SK-N-DZ (cell line): ENCODE results near the genes MIS12, CLEC10A and GABARAP.

RAMPAGE:
- cytosol, long total RNA = start-site peak on the plus strand at chr17:5486527-5486608, 823 and 761 reads in 2 replicates; start-site peak on the plus strand at chr17:5486869-5486920, 227 and 232 reads in 2 replicates
- nucleus, long total RNA = no peak
Observed at GRCh38 chr17:5486253-5487182, at the start of gene MIS12. Gene MIS12, plus strand, starts transcription at chr17:5486566.

DNA sequence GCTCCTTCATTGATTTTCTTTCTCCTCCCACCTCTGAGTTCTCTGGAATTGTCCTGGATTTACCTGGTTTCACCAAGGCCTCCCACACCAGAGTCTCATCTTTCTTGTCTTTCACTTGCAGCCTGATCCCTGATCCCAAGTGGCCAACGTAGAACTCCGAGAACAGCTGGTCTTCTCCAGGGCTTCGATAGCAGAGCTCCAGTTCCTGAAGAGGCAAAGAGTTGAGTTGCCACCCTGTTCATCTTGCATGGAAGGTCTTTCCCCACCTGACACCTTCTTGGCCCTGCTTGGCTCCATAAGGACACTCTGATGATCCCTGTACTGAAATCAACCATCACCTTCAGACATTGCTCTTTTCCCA lies 16.9 kb upstream of the ENSG00000286190 start:
RAMPAGE:
- cytosol, long total RNA = no peak
- nucleus, long total RNA = no peak

GRCh38 chr17:6323456-6324136 lies 111.3 kb downstream of the AIPL1 start:
RAMPAGE:
- cytosol, long total RNA = no peak
- nucleus, long total RNA = no peak

RAMPAGE:
- cytosol, long total RNA = no peak
- nucleus, long total RNA = no peak
Observed at GRCh38 chr17:6325841-6326097, 109.2 kb downstream of the AIPL1 start.

RAMPAGE:
- cytosol, long total RNA = no peak
- nucleus, long total RNA = no peak
Observed at GRCh38 chr17:6476432-6476892, 32.2 kb downstream of the PIMREG start.

GRCh38 chr17:6509404-6509945 lies 46.9 kb downstream of the PITPNM3 start:
RAMPAGE:
- cytosol, long total RNA = no peak
- nucleus, long total RNA = no peak

RAMPAGE:
- cytosol, long total RNA = no peak
- nucleus, long total RNA = no peak
Observed at GRCh38 chr17:6700209-6700797, 12.9 kb downstream of the SLC13A5 start.

GRCh38 chr17:6937081-6937510 lies 58.8 kb upstream of the ALOX12 start:
RAMPAGE:
- cytosol, long total RNA = no peak
- nucleus, long total RNA = no peak

GRCh38 chr17:7011259-7012162 lies 913 bp upstream of the RNASEK start:
RAMPAGE:
- cytosol, long total RNA = no peak
- nucleus, long total RNA = no peak

GRCh38 chr17:7017165-7017579 lies 2.6 kb downstream of the C17orf49 start:
RAMPAGE:
- cytosol, long total RNA = no peak
- nucleus, long total RNA = no peak

RAMPAGE:
- cytosol, long total RNA = no peak
- nucleus, long total RNA = no peak
Observed at GRCh38 chr17:7018939-7019741, 3.7 kb upstream of the BCL6B start.

GRCh38 chr17:7079998-7080581 lies at the start of gene CLEC10A:
Gene CLEC10A, minus strand, starts transcription at chr17:7080251.
RAMPAGE:
- cytosol, long total RNA = no peak
- nucleus, long total RNA = no peak

GRCh38 chr17:7098900-7099308 lies 15.7 kb downstream of the ASGR2 start:
RAMPAGE:
- cytosol, long total RNA = no peak
- nucleus, long total RNA = no peak

DNA sequence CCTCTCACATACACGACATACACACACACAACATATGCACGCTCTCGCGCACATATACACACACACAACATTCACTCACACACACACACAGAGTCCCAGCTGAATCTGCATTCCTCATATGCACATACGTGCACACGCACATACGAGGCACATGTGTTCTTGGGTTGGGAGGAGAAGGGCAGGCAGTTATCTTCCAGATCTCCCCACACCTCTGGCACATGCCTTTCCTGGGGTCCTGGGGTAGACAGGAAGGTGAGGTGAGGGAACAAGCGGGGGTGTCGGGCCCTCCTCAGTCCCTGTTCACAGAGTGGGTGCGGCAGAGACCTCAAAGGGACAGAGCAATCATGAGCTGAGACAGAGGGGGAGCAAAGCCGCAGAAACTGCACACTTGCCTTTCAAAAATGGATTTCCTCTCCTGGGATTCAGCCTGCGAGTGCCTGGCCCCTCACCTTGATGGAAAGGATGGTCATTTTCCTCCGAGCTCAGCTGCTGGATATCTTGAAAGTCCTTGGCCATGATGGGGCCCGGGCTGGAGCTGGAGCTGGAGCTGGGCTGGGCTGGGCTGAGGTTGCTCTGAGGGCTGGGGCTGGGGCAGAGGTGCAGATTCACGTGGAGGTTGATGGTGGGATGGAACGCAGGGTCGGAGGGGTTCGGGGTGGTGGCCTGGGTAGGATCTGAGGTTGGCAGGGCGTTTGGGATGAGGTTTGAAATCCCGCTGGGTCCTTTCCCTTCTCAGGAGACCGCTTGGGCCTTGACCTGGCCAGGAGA lies 713 bp downstream of the ASGR2 start:
RAMPAGE:
- cytosol, long total RNA = no peak
- nucleus, long total RNA = no peak

RAMPAGE:
- cytosol, long total RNA = no peak
- nucleus, long total RNA = no peak
Observed at GRCh38 chr17:7223573-7223751, 3.7 kb downstream of the ACADVL start.

GRCh38 chr17:7228030-7228331 lies 6.3 kb downstream of the DVL2 start:
RAMPAGE:
- cytosol, long total RNA = no peak
- nucleus, long total RNA = no peak

GRCh38 chr17:7237174-7237446 lies 2.1 kb downstream of the PHF23 start:
RAMPAGE:
- cytosol, long total RNA = no peak
- nucleus, long total RNA = no peak

DNA sequence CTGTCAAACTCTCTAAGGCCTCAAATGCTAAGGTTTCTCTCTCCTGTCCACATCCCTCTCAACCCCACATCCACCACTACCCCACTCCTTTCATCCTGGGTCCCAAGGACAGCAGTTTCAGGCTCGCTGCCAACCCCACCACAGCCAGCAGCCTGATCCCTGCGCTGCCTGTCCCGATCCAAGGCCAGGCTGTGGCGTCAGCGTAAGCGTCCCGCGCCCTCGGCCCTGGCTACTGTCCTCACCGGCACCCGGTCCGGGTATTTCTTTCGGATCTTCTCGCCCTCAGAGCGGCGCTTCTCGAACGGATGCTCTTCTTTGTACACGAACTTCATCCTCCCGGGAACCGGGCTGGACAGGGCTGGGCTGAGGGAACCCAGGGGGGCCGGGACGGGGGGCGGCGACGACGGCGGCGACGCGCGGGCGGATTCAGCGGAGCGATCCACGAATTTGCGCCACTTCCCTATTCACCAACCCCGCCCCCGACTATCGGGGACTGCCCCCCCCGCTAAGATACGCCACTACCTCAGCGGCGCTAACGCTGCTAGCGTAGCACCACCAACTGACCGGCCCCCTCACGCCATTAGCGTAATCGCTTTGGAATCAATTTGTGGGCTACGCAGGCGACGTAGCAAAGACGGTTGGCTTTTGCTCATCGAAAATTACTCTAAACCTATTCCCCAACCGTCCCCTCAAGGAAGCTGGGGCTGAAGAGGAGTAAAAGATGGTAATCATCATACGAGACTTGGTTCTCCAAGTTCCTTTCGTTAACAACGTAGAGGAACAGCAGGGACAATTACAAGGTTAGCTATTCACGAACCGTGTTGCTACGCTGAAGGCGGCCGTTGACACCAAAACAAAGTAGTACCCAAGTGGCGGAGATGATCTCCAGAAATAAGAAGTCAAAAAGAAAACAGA lies at the start of gene GABARAP:
Gene GABARAP, minus strand, starts transcription at position 451 of the 915 bp plus-strand sequence.
RAMPAGE:
- cytosol, long total RNA = start-site peak on the minus strand centred at position 392 of the sequence, 126 bp wide, 5,381 and 5,555 reads in 2 replicates
- nucleus, long total RNA = start-site peak on the minus strand centred at position 386 of the sequence, 112 bp wide, 2,307 and 365 reads in 2 replicates

GRCh38 chr17:7261750-7262073 lies 566 bp downstream of the CLDN7 start:
RAMPAGE:
- cytosol, long total RNA = no peak
- nucleus, long total RNA = no peak

DNA sequence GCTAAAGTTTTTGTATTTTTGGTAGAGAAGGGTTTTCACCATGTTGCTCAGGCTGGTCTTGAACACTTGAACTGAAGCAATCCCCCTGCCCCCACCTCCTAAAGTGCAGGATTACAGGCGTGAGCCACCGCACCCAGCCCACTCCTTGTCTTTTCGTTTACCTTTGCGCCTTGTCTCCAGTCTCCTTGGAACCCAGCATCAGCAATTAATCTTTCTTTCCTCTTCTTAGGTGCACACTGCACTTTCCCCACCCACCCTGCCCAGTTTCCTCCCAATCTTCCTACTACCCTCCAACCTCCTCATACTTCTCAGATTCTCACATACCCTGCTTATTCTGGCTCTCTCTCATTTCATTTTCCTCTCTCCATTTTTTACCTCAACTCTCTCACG lies 1.5 kb upstream of the CLDN7 start:
RAMPAGE:
- cytosol, long total RNA = no peak
- nucleus, long total RNA = no peak